HTERT-HM (cell line): ENCODE results near the genes SEL1L3, SMIM20 and CCKAR.

GRCh38 chr4:25788167-25788550 lies 74.6 kb downstream of the SEL1L3 start:
- RRBS = no CpG with 5 or more reads among the region's 8 CpGs

DNA sequence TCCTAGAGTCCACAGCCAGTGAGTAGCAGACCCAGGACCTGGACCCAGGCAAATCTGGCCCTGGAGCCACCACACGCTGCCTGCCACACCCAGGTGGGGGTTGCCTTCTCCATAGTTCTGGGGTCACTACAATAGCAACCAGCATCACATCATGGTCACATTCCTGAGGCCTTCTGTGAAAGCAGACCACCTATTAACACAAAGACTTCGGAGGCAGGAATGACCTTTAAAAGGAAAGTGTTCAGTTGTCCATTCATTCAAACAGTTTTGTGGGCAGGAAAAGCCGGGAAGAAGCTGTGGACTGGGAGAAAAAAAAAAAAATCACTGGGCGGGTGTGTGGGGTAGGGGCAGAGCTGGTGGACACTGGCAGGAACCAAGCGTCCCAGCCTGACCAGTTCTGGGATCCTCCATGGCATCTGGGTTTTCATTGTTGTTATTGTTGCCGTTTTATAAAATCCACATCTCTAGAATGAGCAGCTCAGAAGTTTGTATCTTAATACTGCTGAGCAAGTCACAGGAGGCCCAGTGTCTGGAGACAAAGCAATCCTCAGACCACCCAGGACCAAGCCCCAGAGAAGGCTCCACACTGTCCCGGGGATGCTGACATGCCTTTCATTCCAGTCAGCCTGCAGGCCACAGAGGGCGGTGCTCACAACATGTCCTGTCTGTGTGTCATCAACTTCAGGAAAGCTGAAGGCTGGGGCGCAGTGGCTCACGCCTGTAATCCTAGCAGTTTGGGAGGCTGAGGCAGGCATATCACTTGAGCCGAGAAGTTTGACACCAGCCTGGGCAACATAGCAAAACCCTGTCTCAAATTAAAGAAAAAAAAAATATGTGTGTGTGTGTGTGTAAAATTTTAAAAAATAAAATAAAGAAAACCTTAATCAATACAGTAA lies 66.9 kb downstream of the SEL1L3 start:
- RRBS = no CpG with 5 or more reads among the region's 11 CpGs

DNA sequence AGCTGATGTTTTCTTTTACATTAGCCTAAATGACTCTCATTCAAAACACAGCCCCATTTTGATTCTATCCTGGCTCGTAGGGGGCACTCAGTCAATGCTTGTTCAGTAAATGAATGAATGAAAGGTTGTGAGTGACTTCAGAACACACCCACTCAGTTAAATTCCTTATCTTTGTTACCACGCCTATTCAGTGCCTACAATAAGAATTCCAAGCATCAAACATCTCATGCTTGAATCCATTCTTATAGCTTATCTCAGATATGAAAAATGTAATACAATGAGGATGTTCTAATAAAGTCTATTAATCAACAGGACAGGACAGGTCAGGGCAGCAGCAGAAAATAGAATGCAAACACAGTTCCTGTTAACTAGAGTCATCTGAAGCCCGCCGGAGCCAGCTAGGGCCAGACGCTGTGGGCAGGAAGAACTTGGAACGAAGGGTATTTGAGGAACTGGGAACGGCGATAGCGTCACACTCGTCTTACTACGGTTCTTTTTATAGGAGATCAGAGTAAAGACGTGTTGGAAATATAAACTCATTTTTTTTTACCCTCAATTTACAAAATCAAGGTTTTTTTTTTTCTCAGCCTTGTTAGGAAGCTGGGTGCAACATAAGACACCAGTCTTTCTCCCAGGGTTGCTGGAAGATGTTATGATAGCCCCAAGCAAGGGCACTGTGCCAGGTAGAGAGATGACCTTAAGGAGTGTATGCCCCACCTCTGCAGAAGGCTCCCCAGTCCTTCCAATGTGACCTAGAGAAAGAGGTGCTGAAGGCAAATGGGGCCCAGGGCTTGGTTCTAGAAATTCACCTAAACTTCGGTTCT lies 48.3 kb downstream of the SEL1L3 start:
- RRBS = no CpG with 5 or more reads among the region's 13 CpGs

- RRBS = no CpG with 5 or more reads among the region's 7 CpGs
Measured at GRCh38 chr4:25820036-25820497, 42.7 kb downstream of the SEL1L3 start.

DNA sequence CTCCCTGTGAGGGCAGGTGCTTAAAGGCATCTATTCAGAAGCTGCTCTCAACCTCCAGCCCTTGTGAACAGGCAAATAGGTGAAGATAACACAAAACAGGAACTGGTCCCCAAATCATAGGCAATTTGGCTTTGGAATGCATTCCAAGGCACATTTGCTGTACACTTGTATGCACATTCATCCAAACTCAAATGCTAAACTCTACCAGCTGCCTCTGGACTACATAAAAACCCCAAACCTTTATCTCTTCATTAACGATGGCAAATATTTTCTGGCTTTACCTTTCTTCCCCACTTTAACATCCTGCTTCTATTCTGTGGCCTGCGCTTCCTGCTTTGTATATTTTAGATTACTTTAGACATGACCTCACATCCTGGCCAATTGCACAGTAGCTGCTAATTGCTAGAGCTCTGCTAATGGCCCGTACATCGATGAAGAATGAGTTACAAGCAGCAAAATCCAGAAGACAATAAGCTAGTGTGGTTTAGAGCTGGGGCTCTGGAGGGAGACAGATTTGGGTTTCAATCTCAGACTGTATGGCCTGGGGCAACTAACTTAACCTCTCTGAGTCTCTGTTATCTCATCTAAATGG lies 3.2 kb downstream of the SEL1L3 start:
- RRBS = no CpG with 5 or more reads among the region's 4 CpGs

GRCh38 chr4:25861644-25861904 lies 1.2 kb downstream of the SEL1L3 start:
- RRBS = no CpG with 5 or more reads among the region's 2 CpGs

DNA sequence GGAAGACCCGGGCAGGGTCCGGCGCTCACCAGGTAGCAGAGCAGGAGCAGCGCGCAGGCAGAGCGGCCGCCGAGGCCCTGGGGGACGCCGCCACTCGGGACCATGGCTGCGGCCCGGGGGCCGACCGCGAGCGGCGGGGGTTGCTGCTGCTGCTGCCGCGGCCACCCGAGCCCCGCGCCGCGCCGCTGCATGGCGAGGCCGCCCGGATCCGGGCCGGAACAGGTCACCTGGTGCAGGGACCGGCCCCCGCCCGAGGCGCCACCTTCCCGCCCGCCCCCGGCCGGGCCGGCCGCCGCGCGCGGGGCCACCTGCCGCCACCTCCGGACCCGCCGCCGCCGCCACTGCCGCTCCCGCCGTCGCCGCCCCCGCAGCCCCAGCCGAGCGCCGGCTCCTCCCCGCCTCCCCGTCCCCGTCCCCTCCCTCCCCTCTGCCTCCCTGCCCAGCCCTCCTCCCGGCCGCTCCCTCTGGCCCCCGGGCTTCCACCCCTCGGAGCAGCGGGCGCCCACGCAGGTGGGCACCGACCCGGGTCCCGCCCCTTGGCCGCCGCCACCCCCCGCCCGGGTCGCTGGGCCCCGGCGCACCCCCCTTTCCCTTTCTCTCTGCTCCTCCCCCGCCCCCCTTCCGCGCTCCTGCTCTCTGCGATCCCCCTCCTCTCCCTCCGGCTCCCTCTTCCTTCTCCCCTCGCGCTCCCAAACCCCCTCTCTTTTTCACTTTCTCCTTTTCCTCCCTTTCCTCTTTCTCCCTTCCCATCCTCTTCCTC lies at the start of gene SEL1L3:
TSS of gene SEL1L3 (minus strand) at position 343 of the 760 bp plus-strand sequence.
- RRBS = 3% methylated on average over 58 of the region's 87 CpGs

DNA sequence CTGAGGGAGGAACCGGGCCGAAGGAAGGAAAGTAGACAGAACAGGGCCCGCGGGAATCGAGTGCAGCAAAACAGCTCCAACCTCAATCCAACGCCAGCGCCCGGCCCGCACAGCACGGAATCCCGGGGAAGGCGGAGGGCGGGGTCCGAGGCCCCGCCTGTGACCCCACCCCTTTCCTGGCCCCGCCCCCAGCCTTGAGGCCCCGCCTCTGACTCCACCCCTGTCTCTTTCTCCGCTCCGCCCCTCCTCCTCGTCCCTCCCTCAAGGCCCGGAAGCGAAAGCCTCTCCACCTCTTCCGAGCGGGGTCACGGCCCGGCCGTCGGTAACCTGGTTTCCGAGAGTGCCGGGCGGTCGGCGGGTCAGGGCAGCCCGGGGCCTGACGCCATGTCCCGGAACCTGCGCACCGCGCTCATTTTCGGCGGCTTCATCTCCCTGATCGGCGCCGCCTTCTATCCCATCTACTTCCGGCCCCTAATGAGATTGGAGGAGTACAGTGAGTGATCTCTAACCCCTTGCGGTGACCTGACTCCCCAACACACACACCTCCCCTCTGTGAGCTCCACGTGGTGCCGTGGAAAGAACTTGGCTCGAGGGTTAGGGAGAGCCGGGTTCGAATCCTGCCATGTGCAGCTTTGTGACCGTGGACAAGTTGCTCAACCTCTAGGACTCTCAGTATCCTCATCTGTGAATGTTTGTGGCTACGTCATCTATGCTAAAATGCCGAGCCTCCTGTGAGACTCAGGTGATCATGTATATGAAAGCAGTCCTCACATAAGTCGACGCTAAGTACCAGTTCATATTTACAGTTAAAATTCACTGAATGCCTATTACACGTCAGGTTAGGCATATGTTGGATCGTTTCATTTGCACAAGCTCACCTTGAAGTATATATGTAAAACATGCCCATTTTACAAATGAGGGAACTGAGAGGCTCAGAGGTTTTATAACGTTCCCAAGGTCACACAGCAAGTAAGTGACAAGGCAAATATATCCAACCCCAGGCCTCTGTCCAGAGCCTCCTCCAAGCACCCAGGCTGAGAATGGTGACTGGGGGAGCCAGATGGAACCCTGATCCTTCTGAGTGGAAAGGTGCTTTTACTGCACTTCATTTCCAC lies at the start of gene SMIM20:
TSS of gene SMIM20 (plus strand) at position 291 of the 1,115 bp plus-strand sequence.
- RRBS = 2% methylated on average over 21 of the region's 59 CpGs

DNA sequence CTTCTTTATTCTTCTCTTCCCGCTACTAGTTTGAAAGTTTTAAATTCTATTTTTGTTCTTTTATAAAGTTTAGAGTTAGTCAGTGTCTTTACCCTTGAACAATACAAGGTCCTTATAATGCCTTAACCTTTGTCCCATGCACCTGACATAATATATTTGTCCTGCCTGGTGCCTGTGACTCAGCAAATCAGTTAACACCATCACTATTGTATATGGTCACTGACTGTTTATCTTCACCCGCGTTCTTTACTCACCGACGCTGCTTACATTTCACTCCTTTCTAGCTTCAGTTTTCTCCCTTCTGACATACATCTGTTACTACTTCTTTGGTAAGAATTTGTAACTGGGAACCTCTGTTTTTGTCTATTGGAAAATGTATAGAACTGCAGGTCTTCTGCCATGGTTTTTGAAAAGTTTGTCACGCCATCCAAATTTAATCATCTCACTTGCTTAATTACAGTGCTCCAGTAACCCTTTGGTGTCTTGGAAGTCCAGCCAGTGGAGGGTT lies 5.7 kb downstream of the SMIM20 start:
- RRBS = no CpG with 5 or more reads among the region's 6 CpGs

- RRBS = no CpG with 5 or more reads among the region's 2 CpGs
Measured at GRCh38 chr4:26051114-26051385, 137.0 kb downstream of the SMIM20 start.

DNA sequence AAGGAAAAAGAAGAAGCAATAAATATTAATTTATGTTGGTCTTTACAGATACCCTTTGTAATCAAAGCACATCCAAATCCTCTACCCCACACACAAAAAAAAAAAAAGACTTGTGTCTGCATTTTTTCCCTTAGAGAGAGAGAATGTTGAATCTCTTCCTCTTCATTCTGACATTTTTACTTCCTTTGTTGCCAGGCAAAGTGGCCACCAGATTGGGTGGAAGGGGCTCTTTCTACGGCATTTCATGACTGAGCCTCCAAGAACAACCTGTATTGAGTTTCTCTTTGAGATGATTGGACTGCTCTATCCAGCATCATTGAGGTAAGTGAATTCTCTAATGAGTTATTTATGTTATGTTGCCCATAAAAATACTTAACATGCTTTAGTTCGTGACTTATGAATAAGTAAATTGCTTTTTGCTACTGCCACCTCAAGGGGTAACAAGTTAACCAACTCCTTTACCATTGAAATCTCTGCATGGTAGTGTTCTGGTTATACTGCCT lies 157.5 kb upstream of the RBPJ start:
- RRBS = no CpG with 5 or more reads among the region's 2 CpGs

DNA sequence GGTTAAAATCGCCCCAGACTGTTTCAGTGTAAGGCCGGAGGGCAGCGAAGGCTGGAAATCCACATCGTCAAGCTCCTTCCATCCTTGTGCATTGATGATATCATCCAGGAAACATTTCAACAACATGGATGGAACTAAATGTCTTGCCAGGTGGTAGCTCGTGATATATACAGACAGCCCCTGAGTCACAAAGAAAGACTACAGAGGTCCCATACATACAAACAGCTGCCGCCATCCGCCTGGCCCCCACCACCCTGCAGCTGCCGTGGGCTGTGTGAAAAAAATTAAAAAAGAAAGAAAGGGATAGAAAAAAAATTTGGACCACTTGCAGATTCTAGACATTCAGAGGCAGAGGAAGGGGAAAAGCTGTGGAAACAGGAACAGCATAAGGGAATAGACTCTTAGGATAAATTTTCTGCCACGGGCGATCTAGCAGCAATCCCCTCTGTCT lies 148.8 kb upstream of the RBPJ start:
- RRBS = 9% methylated on average over 2 of the region's 10 CpGs

DNA sequence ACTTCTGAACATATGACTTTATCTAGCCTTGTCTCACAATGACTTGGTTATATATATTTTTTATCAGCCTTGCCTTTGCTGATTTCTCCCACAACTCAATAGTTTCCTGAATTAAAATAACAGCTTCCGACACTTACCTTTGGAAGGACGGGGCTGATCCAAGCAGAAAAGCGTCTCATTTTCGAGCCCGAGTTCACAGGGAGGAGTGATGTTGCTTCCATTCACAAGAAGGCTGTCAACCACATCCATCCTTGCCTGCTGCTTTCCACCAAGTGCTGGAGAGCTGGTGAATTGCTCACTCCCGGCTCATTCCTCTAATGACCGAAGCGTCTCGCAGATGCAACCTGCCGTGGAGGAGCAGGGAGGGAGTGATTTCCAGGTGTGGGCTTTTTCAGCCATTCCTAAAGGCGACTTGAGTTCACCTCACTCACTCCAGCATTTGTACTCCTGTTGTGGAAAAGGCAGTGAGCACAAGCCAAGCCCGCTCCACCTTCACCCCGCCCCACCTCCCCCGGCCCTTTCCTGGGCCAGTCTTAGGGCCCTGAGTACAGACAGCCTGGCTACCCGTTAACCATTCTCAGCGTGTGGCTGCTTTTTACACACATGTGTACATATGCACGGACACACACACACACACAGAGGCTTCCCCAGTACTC lies at the start of gene CCKAR:
TSS of gene CCKAR (minus strand) at position 466 of the 656 bp plus-strand sequence.
- RRBS = no CpG with 5 or more reads among the region's 17 CpGs

DNA sequence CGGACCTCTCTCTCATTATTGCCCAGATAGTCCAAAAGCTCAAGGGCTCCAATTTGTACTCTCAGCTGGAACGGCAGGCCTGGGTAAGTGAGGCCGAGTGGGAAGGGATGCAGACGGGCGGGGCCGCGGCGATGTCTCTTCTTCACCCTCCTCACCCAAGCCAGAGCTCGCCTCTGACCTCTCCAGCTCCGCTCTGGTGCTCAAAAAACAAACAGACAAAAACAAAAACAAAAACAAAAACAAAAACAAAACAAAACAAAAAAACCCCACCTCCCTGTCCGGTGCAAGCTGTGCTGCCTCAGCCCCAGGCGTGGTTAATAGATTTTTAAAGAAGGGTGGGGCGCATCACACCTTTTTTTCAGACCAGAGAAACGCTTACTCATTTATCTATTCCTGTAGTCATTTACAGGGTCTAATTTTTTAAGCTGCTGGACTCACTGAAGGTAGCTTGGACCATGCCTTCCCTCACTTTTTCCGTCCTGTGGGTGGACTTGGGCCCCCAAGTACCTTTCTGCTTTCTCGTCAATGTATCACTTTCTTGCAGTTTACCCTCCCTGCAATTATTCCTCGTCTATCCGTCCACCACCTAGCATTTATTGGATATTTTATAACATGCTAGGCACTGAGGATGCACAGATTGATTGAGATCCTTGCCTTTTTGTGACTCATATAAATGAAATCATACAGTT lies 470 bp downstream of the TBC1D19 start:
- RRBS = no CpG with 5 or more reads among the region's 18 CpGs

GRCh38 chr4:26766103-26766648 lies 94.5 kb upstream of the STIM2 start:
- RRBS = no CpG with 5 or more reads among the region's 2 CpGs

- RRBS = no CpG with 5 or more reads among the region's 2 CpGs
Measured at GRCh38 chr4:26780492-26781112, 80.0 kb upstream of the STIM2 start.

GRCh38 chr4:26811929-26812839 lies 48.5 kb upstream of the STIM2 start:
- RRBS = no CpG with 5 or more reads among the region's 7 CpGs

GRCh38 chr4:26885904-26886755 lies 25.5 kb downstream of the STIM2 start:
- RRBS = no CpG with 5 or more reads among the region's 3 CpGs

DNA sequence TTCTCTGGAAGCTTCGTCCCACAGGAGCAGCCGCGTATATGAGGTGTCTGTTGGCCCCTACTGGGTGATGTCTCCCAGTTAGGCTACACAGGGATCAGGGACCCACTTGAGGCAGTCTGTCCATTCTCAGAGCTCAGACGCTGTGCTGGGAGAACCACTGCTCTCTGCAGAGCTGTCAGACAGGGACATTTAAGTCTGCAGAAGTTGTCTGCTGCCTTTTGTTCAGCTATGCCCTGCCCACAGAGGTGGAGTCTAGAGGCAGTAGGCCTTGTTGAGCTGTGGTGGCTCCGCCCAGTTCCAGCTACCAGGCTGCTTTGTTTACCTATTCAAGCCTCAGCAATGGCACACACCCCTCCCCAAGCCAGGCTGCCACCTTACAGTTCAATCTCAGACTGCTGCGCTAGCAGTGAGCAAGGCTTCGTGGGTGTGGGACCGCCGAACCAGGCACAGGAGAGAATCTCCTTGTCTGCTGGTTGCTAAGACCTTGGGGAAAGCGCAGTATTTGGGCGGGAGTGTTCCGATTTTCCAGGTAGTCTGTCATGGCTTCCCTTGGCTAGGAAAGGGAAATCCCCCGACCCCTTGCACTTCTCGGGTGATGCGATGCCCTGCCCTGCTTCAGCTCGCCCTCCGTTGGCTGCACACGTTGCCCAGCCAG lies 115.1 kb downstream of the STIM2 start:
- RRBS = no CpG with 5 or more reads among the region's 18 CpGs

DNA sequence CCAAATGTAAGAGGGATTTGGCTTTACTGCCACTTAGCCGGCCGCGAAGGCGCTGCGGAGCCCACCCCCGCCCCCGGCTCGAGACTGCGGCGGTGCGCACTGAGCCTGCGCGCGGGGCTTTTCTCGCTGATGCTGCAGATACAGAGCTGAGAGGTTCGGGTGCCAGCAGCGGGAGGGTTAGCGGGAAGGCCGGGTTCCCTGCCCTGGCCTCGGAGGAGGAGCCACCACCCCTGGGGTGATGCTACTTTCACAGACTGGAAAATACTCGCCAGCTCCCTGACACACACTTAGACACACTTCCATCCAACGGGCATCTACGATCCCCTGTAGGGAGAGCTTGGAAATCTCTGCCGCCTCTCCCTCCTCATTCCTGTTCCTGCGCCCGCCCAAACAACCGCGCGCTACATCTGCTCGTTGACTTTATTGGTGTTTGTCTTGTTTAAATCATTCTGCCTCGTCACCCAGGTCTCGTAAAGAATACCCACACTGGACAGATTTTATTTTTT lies 2.1 kb upstream of the PCDH7 start:
- RRBS = under 1% methylated on average over 16 of the region's 32 CpGs